Measurements from ENCODE around the gene DIO2.

- PRO-cap = no peak
Observed at GRCh38 chr14:77299581-77300459, 20.9 kb downstream of the POMT2 start.

GRCh38 chr14:77554624-77555108, 56.0 kb upstream of the ISM2 start:
- PRO-cap = no peak

- PRO-cap = no peak
Observed at GRCh38 chr14:77607818-77608367, 8.5 kb downstream of the SPTLC2 start.

DNA sequence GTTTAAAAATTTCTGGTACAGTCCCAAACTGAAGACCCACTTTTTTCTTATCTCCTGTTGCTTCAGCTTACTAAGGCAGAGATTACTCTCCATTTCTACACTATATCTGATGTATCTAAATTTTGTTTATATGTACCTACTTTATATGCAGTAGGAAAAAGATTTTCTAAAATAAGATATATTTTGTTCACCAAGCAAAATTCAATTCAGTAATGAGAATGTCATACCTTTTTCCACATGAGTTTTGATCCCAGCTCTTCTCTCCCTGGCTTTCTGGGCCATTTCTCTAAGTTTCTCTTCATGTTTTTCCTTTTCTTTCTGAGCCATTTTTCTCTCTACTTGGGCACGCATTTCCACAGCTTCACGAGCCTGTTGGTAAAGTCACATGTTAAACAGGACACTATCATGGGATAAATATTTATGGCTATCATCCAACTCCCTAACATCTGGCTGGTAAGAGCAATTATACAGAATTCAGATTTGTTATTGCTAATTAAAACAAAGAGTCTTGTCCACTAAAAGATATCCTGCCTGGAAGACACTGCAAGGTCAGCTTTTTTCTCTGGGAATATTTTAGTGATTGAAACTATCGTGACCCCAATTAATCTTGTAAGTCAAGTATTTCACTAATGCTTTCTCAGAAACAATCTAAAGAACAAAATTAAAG, 23.0 kb downstream of the SLIRP start:
- PRO-cap = no peak

GRCh38 chr14:77907393-77908281, 107.7 kb downstream of the ADCK1 start:
- PRO-cap = no peak

- PRO-cap = no peak
Observed at GRCh38 chr14:80211143-80211891, at the start of gene DIO2. TSS of gene DIO2 (minus strand) at chr14:80211504.

GRCh38 chr14:80387335-80388064, 176.2 kb upstream of the DIO2 start:
- PRO-cap = no peak

DNA sequence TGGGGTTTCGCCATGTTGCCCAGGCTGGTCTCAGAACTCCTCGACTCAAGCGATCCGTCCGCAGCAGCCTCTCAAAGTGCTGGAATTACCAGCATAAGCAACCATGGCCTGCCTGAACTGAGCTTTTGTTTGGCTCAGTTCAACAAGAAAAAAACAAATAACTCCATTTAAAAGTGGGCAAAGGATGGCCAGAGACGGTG, 62.0 kb downstream of the GTF2A1 start:
- PRO-cap = no peak

DNA sequence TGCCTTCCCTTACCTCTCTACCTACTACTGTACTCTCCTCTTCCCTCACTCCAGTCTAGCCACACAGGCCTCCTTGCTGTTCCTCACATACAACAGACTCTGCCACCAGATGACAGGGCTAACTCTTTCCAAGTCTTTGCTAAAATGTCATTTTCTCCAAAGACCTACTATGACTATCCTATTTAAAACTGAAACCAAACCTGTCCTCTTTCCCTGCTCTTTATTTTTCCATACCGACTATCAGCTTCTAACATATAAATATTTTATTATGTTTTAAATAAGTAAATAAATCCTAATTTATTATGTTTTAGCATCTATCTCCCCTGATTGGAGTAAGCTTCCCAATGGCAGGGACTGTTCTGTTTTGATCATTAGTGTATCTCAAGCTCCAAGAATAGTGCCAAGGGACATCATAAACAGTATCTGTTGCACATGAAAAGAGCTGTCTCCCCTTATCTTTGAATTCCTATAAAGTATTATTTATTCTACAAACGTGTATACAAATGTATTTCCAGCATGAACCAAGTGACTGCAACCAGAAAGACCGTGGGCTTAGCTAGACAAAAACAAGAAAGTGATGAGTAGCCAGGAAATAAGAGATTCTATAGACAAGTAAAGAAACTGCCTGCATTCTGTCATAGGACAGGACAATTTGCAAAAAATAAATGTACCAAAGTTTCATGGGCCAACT, 37.8 kb downstream of the GTF2A1 start:
- PRO-cap = no peak

GRCh38 chr14:81195992-81196561, 24.7 kb downstream of the GTF2A1 start:
- PRO-cap = no peak

- PRO-cap = no peak
Observed at GRCh38 chr14:81401411-81401825, 1.3 kb upstream of the STON2 start.

GRCh38 chr14:81749201-81749712, 215.6 kb upstream of the SEL1L start:
- PRO-cap = no peak

DNA sequence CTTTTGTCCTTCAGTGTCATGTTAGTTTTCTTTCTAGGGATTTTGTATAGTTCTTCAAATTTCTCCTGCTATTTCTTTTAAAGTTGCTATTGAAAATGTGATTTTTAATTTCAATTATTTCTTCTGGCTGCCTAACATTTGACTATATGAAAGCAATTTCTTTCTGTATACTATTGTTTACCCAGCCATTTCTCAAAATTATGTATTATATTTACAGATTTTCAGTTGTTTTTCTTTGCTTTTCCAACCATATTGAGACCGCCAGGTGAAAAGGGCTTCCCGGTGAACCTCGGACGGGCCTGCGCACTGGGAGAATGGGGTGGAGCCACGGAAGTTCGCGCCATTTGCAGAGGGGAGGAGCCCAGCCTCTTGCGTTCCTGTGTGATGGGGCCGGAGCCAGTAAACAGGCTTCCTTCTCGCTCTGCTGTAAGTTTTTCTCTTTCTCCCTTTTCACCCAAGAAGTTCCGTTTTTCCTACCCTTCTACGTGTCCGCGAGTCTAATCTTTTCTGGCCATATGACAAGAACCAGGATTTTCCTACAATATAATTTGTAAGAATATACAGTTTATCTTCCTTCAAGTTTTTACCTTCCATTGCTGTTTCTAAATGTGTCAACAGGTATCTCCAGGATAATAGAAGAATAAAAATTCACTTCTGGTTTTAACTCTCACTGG, 1108.7 kb upstream of the SEL1L start:
- PRO-cap = bidirectional peak, plus-strand start at position 372 of the sequence, minus-strand start at position 267 of the sequence

DNA sequence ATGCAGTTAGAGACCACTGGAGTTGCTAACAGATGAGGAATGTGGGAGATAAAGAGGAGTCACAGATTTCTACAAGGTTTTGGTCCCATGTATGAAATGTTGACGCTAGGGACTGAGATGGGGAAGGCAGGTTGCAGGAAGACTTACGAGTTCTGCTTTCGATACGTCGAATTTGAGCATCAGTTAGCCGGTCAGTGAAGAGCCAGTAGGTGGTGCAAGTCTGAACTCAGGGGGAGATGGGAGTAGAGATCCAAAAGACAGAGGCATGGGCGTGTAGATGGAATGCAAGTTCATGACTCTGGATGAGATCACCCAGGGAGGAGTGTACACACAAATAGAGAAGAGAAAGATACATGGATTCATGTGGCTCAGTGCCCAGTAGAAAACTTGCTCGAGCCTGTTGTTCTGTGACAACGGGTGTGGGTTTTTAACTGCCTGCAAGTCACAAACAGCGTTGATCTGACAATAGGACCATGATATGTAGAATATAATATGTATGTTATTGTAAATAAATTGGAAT, 114.7 kb upstream of the FLRT2 start:
- PRO-cap = no peak

DNA sequence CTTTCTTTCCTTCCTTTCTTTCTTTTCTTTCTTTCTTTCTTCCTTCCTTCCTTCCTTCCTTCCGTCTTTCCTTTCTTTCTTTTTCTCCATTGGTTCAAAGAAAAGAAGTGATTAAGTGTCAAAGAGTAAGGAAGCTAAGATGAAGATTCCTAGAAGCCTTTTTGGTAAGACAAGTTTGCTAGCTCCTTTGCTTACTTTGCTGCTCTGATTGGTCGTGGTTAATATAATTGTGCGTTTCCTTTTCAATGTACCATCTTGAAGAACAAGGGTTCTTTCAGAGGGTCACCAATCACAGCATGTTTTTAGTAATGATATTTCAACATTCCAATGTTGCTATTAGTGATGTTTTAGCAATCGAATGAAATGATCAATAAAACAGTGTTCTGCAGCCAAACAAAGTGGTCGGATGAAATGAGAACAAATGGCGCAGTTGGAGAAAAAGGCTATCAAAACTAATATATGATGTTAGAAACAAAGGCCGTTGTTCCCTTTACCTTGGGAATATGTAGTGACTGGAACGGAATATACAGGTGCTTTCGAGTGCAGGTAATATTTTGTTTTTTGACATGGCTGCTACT, 828.7 kb downstream of the GALC start:
- PRO-cap = no peak

DNA sequence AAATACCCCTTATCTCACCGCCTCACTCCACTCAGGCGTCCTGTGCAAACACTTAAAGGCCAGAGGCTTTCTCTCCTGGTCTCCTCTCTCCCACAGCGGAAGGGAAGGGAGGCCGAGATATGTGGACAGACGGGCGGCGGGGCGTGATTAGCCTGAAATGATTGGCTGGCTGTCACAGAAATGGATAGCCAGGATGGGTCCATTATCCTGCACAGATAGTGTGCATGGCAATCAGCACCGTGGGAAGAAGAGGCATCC, 301.5 kb downstream of the GALC start:
- PRO-cap = no peak

- PRO-cap = no peak
Observed at GRCh38 chr14:87989624-87990487, 3.1 kb downstream of the GALC start.

DNA sequence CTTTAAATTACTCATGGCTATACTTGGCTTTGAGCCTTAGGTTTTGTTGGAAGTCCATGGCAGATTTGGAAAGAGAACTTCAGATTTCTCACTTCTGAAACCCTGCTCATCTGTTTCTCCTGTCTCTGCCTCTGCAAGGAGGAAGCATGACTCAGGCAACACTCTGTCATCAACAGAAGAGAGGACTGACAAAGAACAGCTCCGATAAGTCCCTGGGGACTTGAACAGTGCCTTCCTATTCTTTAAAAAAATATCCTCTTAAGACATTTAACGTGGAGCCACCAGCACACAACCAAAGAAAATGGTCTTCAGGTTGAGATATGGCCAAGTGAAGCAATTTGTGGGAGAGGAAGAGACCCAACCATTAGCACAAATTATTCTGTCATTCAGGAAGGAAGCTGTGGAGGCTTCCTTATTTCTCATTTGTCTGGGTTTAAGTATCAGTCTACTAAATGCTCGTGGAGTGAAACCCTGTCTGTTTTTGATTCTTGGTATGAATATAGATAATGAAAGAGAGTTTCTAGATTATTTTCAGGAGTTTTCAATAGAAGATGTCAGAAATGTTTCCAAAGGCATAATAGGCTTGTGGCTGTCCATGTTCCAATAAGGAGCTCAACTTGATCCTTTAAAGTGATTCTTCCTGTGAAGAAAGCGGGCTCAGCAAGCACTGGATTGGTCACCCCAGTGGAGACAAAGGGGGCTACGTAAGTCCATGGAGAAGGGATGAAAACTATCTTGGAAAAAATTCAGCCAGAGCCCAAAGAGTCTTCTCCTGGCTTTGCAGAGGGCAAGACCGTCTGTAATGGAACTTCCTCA, 125.1 kb downstream of the GPR65 start:
- PRO-cap = no peak

DNA sequence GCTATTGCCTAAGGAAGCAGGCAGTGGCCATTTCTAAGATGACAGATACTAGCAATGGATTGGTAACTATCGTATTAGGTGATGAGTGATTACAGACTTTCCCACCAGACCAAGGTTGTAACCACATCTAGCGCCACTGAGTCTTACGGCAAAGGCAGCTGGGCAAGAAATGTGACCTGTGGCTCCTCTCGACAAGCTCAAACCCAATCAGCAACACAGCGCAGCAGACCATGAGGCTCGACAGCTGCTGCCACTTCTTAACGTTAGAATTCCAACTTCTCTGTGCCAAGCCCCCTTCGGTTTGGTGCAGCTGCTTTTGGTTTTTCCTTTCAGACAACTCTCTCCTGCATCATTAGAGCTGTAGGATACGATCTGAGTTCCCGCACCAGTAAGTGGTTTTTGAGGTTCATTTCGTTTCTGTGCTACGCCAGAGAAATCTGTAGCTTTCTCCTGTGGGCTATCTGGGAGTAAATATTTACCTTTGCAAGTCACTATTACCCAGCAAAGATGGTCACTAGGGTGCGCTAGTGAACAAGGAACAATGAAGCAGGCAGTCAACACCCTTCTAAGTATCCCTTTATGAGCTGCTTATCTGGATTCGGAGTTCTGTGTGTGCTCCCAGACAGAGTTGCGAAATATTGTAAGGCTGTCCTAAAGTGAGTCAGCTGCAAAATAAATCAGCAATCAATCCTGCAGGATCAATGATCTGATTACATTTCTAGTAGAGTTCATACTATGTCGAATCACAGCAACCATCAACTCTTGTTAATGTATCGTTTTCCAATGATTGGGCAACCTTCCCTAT, 133.9 kb downstream of the KCNK10 start:
- PRO-cap = no peak

GRCh38 chr14:89012960-89013480, 188.6 kb downstream of the TTC8 start:
- PRO-cap = no peak

Data from endodermal cell (in vitro differentiated cells).